Peyer's patch (tissue), 4 donors: Measurements from ENCODE around the gene INHBA.

DNA sequence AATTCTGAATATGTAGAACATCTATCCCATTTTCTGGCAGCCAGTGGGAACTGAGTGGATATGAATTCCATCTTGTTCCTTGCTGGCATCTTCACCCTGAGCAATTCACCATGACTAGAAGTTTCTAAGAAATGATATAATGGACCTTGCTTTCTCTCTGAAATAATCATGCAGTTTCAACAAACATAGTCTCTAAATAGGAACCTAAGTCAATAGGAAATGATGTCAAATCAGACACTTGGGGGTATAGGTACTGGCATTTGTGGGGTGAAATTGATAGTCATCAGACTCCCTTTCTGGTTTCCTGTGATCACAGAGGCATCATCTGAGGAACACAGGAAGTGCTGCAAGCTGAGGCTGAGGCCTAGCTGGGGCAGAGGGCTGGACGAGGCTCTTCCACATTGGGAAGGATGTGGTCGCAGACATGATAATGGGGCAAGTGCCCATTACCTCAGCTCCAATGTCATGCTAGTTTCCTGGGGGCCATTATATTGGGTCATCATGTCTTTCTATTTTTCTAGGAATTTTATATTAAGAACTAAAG lies 128.8 kb downstream of the STARD3NL start:
- PRO-cap: unidirectional peak, minus-strand start at position 170 of the sequence
- RAMPAGE, long total RNA, 4 experiments: no peak in any of the 4 experiments

GRCh38 chr7:38359271-38359724 lies 181.3 kb downstream of the STARD3NL start:
- PRO-cap: no peak
- RAMPAGE, long total RNA, 4 experiments: no peak in any of the 4 experiments

- PRO-cap: no peak
- RAMPAGE, long total RNA, 4 experiments: no peak in any of the 4 experiments
Measured at GRCh38 chr7:38366496-38367132, 188.6 kb downstream of the STARD3NL start.

- PRO-cap: no peak
- RAMPAGE, long total RNA, 4 experiments: no peak in any of the 4 experiments
Measured at GRCh38 chr7:38521324-38521556, 109.9 kb downstream of the AMPH start.

DNA sequence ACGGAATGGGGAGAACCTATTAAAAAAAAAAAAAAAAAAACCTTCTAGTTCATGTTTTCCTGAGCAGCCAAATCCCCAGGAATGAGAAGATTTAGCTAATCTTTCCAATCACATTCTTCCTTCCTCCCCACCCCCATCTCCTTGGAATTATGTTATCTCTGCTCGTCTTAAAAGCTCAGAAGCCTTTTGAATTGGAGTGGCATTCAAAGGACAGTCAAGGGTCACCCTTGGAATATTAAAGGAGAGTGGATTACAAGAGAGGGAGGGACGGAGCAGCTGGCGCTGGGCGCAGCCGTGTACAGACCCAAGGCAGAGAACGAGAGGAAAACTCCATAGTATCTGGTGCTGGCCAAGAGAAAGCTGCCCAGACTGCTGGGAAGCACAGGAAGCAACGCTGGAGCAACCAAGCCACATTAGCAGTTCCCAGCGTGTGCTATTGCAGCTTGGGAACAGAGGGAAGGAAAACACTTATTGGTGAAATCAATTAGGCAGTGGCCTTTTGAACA lies 95.7 kb downstream of the POU6F2 start:
- PRO-cap: no peak
- RAMPAGE, long total RNA, 4 experiments: no peak in any of the 4 experiments

DNA sequence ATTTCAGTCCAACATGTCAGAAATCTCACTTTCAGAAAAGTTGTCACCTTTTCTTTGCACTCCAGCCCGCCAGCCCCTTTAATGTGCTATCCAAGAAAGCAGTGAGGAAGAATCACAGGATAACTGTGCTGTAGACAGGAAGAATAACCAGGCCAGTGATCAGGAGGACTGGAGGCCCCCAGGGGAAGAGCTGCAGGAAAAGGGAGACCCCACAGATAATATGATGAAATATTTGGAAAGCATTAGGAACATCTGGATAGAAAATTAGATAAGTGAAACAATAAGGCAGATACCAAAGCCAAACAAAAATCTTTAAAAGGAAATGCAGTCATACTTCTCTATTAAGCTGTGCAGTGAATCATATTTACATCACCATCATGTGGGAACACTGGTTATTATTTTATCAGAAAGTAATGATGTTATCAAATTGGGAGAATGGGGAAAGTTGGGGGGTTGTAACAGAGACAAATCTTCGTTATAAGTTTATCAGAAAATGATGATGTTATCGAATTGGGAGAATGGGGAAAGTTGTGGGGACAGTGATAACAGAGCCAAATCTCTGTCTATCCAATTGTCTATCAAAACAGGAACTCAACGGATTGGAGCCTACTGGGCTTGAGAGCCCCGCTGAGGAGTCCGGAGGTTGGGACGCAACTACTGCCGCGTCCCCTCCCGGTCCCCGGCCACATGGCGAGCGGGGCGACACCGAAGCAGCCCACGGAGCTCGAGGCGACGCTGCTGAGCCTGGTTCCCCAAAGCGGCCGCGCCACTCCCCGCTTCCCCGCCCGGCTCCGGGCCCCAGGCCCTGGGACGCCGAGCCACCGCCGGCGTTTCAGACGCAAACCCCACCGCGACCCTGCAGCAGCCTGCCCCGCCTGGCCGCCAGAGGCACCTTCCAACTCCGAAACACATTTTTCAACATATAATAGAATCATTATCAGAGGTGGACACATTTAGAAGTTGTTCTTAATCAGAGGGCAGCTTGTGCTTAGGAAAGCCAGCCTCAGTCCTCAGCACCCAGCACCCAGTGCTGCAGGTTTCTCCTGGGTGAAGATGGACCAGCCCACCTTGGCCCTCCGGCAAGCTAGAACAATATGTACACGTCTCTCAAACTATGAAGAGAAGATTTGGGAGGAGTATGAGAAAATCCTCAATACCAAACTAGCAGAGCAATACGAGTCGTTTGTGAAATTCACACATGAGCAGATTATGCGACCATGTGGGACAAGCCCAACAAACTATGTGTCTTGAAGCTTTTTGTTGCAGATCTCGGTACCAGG lies 13.9 kb upstream of the RALA start:
- PRO-cap: no peak
- RAMPAGE, long total RNA, 4 experiments: no peak in any of the 4 experiments

GRCh38 chr7:39987570-39988289 lies 37.7 kb downstream of the CDK13 start:
- PRO-cap: no peak
- RAMPAGE, long total RNA, 4 experiments: start-site peak on the plus strand in 1 of 4 experiments, at chr7:39987682-39988070 at its widest, 19 to 24 reads per replicate

DNA sequence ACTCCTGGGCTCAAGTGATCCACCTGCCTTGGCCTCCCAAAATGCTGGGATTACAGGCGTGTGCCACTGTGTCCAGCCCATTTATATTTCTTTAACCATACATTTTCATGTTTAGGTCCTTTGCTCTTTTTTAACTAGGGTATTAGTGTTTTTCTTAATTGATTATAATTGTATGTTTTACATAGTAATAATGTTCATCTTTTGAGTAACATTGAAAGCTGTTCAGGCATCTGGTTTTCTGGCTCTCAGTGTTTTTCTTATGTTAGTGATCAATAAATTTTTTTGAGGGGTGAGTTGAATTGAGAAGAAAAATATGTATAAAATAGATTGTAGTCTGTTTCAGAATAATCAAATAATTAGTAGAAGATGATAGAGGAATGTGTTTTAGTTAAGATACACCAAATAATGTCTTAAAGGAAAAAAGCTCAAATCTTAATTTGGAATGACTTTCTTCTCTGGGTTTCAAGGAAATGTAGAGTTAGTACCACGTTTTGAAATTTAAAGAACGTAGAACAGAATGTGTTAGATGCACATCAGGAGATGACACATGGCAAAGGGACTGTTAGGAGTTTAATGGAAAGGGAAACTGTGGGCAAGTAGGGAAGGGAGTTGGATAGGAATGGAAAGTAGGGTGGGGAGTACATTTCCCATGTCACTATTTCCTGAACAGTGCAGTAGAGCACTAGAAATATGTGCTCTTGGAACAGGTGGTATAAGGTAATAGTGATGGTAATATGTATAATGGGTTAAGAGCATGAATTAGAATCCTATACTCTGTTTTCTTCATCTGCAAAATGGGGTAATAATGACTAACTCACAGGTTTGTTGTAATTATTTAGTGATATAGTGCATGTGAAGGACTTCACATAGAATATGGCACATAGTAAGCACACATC lies 64.9 kb downstream of the CDK13 start:
- PRO-cap: no peak
- RAMPAGE, long total RNA, 4 experiments: no peak in any of the 4 experiments

- PRO-cap: no peak
- RAMPAGE, long total RNA, 4 experiments: no peak in any of the 4 experiments
Measured at GRCh38 chr7:40029798-40030257, 79.8 kb downstream of the CDK13 start.

DNA sequence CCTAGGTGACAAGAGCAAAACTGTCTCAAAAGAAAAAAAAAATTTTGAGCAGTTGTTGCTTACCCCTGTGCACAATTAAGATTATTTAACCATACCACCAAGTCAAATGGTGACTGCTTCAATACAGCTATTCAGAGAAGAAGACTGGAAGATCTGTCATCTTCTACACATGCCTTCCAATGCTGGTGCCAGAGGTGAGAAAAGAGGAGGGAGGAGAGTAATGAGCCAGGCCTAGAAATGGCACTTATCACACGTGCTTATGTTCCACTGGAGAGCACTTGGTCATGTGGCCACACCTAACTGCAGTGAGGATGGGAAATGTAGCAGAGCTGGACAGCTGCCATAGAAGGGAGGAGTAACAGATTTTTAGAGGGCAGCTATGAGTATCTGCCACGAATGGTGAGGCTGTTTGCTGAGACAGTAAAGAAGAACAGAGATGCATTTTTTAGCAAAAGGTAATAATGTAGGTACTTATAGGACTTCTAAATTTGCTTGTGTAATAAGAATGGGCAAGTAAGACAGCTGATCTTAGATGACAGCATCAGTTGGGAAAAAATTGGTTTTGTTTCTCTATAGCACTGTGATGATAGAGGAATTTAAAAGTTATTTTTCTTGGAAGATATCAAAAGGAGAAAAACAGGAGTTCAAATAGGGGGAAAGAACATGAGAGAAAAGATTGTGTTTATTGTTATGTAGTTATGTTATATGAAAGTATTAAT lies 77.0 kb downstream of the MPLKIP start:
- PRO-cap: no peak
- RAMPAGE, long total RNA, 4 experiments: no peak in any of the 4 experiments

- PRO-cap: no peak
- RAMPAGE, long total RNA, 4 experiments: no peak in any of the 4 experiments
Measured at GRCh38 chr7:40509116-40509606, 374.4 kb downstream of the SUGCT start.

DNA sequence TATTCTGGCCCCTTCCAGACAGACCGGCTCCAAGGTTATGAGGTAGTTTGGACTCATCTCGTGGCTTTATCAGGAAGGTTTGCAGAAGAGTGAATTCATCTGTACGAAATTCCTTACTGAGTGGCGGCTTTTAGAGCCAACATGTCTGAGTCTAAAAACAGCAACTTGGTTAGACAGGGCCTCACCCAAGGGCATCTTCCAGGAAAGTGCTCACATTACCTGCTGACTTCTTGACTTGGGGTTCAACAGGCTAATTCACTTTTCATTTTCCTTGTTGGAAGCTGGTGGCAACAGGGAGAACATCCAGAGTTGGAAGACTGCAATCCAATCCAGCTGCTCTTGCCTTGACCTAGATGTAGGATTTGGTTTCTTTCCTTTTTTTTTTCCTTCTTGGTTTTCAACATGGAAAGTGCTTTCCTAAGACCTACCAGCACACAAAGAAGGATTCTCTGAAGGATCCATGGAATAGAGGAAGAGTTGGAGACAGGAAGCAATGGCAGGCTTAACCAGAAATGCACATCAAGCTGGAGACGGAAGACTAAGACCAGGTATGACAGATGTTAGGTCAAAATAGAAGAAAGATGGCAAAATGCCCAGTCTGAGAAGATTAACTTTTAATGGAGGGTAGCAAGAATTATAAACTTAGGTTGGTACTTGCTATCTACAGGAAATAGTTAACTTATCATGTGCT lies 775.1 kb downstream of the SUGCT start:
- PRO-cap: no peak
- RAMPAGE, long total RNA, 4 experiments: no peak in any of the 4 experiments

DNA sequence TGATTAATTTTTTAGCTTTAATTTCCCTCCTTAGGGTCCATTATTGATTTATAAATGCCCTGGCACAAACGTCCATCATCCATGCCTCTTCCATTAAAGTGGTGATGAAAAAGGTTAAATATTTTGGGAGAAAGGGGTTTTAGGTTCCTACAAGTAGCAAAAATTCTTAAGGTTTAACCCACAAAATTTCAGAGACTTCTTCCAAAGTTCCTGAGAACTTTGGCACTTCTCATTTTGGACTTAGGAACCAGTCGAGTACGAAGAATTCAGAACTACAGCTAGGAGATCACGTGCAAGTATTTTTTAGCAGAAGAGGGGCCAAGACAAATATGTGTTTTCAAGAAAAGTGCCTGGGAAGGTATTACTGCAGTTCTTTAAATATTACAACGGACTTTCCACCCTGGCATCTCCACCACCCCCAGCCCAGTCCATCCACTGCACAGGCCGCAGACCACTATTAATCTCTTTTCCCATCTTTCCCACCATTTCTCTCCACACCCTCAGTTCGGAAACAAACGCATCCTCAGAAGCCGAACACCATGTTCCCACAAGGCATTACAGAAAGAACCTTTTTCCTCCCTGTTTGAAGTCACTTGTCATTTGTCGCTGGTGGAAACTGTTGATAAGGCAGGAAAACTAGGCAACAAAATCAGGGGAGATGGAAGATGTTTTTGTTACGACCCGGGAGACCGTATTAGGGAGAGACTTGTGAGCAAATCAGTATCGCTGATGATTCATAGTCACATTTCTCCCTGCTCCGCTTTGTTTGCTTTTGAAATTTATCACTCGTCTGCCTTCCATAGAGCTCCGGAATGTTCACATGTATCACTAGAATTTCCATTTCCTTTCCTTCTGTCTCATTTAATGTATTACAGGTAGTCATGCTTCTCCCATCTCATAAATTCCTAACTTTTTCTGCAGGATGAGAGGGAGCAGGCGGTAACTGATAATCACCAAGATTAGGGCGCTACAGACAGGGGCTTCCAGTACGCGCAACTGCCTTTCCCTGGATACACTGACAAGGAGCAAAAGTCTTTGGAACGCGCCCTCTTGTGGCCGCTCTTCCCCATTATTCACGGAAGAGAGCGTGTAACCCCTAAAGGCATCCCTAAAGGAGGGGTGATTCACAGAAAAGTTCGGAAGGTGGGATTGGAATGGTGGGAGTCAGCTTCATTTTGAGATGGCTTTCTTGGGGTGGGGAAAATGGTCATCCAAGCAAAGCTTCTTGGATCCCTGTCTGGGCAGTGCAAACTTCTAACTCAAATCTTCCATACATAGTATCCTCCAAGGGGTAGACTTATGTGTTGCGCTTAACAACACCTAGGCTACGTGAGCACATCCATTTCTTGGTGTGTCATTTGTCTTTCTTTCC lies 6.8 kb downstream of the INHBA start:
- PRO-cap: unidirectional peak, minus-strand start at position 998 of the sequence
- RAMPAGE, long total RNA, 4 experiments: no peak in any of the 4 experiments

DNA sequence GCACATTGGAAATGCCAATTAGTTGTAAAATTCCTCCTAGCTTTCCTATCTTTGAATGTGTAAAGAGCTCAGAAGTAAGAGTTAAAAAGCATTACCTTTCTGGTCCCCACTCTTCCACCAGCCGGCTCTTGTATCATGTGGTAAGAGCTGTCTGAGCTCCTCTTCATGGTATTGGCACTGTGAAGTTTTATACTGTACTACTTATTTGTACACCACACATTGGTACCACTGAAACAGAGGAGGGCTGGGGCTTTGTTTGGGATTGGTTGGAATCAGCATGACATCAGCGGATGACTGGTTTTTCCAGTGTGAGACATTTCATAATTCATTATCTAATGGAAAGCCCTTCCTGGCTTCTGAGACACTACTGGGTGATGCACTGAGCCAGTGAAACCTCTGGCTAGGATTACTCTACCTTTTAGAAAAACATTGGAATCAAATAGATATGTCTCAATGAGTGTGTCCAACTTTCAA lies at the start of gene INHBA:
Gene INHBA, minus strand, starts transcription at position 181 of the 474 bp plus-strand sequence.
- PRO-cap: bidirectional peak, plus-strand start at position 359 of the sequence, minus-strand start at position 179 of the sequence
- RAMPAGE, long total RNA, 4 experiments: no peak in any of the 4 experiments

GRCh38 chr7:42091393-42092179 lies 145.4 kb downstream of the GLI3 start:
- PRO-cap: no peak
- RAMPAGE, long total RNA, 4 experiments: no peak in any of the 4 experiments

- PRO-cap: no peak
- RAMPAGE, long total RNA, 4 experiments: no peak in any of the 4 experiments
Measured at GRCh38 chr7:42174346-42175091, 62.5 kb downstream of the GLI3 start.

DNA sequence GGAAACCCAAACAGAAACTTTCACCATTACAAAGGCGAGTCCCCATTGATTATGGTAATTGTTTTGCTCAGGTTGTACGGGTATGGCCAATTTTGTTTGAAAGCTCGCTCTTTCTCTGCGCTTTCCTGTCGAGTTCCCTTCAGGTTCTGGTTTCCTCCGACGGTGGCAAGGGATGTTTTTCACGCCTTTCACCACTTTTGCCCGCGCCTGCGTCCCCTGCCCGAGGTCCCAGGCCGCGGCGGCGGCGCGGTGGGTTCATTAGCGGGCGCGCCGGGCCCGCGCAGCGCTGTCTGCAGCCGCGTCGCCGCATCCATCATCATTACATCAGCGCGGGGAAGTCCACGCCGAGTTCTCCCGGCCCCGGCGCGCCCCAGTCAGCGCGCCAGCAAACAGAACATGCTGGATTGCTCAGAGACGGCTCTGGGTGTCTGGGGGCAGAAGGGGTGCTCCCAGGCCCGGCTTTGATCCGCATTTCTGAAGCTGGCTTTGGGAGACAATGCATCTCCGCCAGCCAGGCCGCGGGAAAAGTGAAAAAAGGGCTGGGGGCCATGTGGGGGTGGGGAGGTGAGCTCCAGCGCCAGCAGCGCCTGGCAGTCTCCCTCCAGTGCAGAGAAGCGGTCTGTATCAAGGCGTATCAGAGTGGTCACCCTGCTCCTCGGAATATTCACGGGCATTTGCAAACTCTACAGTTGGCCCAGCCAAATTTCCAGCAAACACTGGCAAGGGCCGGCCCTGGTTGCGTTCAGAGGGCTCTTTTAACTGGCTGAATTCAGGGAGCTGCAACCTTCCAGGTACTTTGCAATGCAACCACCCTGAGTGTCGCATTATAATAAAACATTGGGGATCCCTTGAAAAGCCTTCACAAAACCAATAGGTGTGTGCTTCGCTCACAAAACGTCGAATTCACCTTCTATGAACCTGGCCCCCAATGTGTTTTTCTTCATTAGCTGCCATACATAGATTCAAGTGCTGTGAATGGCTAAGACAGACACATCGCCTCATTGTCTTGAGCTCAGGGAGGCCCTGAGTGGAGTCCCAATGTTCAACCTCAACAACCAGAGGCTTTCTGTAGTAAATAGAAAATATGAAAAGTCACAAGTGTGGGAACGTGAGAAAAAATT lies 8.8 kb downstream of the GLI3 start:
- PRO-cap: no peak
- RAMPAGE, long total RNA, 4 experiments: no peak in any of the 4 experiments

- PRO-cap: no peak
- RAMPAGE, long total RNA, 4 experiments: no peak in any of the 4 experiments
Measured at GRCh38 chr7:42236271-42236975, 586 bp downstream of the GLI3 start.

- PRO-cap: no peak
- RAMPAGE, long total RNA, 4 experiments: no peak in any of the 4 experiments
Measured at GRCh38 chr7:42239005-42239432, 2.0 kb upstream of the GLI3 start.

DNA sequence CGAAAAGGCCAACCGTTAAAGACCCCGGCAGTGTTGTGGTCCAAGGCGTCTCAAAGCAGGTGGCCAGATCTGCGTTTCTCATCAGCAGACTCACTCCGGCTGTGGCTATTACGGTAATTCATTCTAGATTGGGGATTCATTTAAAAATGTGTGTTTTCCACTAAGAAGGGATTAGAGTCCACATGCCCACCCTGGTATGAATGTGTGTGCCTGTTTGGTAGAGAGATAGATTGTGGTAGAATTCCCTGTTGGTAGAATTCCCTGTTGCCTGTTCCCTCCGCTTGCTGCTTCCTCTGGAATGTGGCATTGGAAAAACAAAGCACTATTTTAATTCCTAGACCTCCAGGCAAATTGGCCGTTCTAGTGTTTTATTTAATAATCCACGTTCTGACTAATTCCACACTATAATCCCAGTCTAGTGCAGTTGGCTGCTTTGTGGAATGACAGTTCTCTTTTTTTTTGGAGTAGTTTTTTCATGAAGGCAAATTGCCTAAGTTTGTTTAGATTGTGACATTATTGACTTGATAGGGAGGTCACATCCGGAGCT lies 1.9 kb downstream of the HECW1 start:
- PRO-cap: no peak
- RAMPAGE, long total RNA, 4 experiments: no peak in any of the 4 experiments